SJSA1 (cell line): Measurements from ENCODE around the genes PRDM15 and C2CD2.

DNA sequence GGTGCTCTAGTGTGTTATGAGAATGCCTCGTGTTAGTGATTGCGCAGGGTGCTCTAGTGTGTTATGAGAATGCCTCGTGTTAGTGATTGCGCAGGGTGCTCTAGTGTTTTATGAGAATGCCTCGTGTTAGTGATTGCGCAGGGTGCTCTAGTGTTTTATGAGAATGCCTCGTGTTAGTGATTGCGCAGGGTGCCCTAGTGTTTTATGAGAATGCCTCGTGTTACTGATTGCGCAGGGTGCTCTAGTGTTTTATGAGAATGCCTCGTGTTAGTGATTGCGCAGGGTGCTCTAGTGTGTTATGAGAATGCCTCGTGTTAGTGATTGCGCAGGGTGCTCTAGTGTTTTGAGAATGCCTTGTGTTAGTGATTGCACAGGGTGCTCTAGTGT lies 47.2 kb upstream of the RIPK4 start:
- RAMPAGE, long total RNA = no peak

DNA sequence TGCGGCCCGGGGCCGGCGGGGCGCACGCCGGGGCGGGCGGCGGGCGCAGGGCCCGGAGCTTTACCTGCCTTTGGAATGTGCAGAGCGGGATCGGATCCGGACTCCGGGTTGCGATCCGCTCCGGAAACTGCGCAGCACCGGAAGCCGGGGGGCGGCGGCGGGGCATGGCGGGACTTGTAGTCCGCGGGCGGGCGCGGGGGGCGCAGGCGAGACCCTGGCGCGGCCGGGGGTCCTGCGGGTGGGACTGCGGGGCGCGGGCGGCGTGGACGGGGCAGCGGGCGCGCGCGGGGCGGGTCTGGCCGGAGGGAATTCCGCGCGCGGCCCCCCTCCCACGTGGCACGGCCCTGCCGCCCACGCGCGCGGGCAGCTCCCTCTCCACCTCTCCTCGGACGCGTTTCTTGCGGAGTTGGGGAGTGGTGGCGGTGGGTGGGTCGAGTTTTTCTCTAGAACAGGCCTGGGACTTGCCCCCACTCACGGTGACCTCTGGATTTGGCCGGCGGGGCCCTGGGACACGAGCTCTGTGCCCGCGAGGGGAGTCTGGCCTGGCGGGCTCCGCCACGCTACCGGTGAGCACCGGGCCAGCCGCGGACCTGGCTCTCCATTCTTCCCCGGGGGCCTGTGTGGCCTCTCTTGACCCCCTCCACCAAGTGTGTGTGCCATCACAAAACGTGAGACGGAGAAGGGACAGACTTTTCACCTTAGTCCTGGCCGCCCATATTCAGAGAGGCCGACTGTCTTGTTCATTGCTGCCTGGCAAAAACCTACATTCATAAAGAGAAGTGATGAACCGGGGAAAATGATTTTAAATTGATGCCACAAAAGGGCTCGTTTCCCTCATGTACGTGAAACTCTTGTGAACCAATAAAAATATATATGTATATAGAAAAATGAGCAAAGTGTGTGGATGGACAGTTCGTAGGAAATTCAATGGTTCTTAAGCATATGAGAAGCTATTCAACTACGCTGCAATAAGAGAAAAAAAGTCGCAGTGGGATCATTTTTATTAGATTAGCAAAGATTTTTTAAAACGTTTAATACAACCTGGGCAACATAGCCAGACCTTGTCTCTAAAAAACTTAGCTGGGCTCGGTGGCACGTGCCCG lies at the start of gene PRDM15:
PRDM15 (minus strand) TSS at position 139 of the 1,103 bp plus-strand sequence.
- RAMPAGE, long total RNA = no peak

DNA sequence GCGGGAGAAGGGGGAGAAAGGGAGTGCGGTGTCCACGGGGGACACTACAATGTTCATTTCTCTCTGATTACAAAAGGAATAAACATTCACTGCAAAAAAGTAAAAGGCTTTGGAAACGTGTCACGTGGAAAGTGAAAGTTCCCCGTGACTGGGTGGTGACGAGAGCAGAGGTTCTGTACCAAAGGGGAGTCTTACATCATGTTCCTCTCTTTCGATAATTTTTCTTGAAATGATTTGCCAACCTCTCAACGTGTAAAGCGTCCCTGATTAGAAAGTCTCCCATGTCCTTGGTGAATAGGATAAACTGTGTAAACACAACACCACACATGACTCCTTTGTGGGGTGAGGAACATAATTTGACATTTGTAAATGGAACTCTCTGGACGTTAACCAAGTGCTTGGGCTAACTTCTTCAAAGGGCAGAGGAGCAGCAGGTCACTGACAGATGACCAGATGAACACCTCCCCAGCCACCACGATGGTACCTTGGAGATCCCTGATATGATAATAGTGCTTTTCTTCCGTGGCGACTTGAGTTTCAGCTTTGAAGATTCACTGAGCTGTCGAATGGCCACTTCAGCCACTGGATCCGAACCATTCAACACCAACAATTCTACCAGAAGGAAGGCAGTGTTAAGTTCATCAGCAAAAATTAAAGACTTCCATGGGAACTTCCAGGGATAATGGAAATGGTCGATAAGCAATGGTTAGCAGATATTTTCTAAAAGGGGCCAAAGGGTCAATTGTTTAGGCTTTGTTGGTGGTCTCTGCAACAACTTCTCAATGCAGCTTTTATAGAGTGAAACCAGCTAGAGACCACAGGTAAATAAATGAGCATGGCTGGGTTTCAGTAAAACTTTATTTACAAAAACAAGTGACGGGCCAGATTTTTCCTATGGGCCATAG lies 22.2 kb upstream of the PRDM15 start:
- RAMPAGE, long total RNA = no peak

GRCh38 chr21:41948017-41948604 lies 5.7 kb downstream of the C2CD2 start:
- RAMPAGE, long total RNA = no peak

DNA sequence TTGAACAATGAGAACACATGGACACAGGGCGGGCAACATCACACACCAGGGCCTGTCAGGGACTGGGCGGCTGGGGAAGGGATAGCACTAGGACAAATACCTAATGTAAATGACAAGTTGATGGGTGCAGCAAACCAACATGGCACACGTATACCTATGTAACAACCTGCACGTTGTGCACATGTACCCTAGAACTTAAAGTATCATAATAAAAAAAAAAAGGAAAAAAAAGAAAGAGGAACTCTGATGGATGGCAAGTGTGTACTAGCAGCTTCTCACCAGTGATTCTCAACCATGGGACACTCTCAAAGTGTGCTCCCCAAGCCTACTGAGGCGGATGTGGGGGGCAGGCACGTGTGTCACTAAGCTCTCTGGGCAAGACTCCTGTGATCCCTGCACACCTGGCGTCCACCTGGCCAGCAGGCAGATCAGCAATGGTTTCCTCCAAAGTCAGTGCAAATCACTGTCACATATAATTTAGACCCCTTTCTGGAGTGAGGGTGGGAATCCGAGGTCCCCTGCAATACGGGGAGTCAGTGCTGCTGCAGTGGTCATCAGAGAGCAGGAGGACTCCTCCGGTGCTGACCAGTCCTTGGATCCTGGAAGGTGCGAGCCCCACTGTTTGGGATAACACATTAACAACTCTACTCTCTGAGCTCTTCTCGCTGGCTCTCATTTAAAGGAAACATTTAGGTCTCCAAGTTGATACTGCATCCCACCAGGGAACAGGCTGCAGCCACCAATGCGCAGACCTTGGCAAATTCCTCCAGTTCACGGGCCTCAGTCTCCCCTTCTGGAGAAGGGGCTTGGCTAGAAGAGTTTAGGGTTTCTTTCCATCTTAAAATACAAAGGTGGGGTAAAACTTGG lies 3.7 kb downstream of the C2CD2 start:
- RAMPAGE, long total RNA = no peak

DNA sequence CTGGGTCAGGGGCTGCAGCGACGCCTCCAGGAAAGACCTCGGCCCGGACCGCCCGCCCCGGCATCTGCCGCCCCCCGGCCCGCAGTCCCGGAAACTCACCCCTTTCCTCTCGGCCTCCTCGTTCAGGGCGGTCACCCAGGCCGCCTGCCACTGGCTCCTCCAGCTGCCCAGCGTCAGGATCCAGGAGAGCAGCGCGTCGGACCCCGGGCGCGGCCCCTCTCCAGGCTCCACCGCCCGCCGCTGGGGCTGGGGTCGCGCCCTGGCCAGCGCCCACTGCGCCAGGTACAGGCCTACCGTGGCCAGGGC lies 594 bp downstream of the C2CD2 start:
- RAMPAGE, long total RNA = no peak

- RAMPAGE, long total RNA = no peak
Measured at GRCh38 chr21:41953577-41954805, at the start of gene C2CD2. C2CD2 (minus strand) TSS chr21:41954018.

GRCh38 chr21:42002310-42002955 lies 7.7 kb downstream of the ZBTB21 start:
- RAMPAGE, long total RNA = no peak

- RAMPAGE, long total RNA = no peak
Measured at GRCh38 chr21:42006803-42007196, 3.4 kb downstream of the ZBTB21 start.

DNA sequence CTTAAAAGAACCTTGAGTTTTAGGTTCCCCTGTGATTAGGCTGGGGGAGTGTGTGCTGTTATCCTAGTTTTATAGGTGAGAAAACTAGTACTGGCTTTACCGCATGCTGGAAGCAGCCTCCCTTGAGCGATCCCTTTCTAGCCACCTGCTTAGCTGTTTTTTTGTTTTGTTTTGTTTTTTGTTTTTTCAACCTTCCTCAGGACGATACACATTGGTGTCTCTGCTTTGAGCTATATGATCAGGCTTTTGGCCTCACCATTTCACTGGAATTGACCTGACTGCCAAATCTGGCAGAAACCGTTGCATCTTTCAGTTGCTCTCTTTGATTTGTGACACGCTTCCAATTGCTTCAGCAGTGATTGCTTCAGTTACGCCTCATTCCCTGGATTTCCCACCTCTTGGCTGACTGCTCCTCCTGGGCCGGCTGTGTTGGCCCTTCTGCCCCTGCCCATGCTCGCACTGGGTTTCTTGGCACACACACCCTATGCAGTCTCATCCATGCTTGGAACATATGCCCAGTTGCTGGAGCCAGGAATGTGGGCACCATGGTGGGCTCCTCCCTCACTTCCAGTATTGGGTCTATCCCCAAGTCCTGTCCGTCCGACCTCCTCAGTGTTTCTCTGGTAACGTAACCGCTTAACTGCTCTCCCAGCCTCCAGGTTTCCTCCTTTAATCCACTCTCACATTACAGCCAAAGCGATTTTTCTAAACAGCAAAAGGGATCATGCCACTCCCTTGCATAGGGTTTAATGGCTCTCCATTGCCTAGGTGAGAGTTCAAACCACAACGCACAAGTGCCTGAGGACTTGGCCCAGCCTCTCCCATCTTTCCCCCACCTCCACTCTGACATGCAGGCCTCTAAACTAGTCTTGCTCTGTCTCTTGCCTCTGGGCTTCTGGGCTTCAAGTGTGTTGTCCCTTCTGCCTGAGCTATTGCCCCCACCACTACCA lies 2.2 kb upstream of the ZBTB21 start:
- RAMPAGE, long total RNA = no peak

DNA sequence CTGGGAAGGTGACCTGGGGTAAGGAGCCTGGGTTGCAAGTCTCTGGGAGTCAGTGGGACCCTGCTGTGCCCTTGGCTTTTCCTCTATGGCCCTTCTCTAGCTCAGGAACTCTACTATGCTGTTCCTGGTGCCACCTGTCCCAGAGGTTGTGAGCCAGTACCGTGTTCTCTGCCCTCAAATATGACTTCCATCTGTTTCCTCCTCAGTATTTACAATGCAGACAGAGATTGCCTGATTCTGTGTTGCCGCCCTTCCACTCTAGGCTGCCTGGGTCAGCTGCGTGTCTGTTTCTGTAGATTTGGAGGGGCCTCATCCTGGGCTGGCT lies 18.8 kb upstream of the ZBTB21 start:
- RAMPAGE, long total RNA = no peak

GRCh38 chr21:42089117-42089827 lies 18.2 kb downstream of the UMODL1 start:
- RAMPAGE, long total RNA = no peak

- RAMPAGE, long total RNA = no peak
Measured at GRCh38 chr21:42096328-42097041, 25.4 kb downstream of the UMODL1 start.

- RAMPAGE, long total RNA = no peak
Measured at GRCh38 chr21:42198758-42199363, 20.1 kb upstream of the ABCG1 start.

DNA sequence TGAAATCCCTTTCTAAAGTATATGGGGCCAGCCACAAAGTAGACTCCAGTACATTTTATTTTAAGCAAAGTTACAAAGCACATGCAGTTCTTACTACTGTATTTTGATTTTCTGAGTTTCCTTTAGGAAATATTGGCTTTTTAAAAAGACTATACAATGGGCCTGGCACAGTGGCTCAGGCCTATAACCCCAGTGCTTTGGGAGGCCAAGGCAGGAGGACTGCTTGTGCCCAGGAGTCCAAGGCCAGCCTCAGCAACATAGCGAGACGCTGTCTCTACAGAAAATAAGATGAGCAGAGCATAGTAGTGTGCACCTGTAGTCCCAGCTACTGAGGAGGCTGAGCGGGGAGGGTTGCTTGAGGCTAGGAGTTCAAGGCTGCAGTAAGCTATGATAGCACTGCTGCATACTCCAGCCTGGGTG lies 23.1 kb downstream of the ABCG1 start:
- RAMPAGE, long total RNA = no peak

DNA sequence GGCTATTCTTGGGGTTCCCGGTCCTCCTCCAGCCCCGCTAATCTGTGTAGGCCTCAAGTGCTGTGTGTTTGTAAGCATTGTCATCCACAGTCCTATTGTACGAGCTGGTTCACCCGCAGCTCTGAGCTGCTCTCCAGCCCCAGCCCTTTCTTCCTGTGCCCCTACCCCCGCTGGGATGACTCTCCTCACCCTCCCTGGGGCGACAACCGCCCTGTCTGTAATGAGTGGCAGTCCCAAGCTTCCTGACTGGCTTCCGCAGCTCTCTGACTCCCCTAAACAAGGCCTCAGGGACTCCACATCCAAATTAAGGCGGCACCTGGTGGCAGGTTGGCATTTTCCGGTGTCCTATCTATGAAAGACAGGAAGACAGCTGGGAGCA lies 45.8 kb downstream of the TFF3 start:
- RAMPAGE, long total RNA = no peak

- RAMPAGE, long total RNA = no peak
Measured at GRCh38 chr21:42276729-42277166, 38.5 kb downstream of the TFF3 start.

DNA sequence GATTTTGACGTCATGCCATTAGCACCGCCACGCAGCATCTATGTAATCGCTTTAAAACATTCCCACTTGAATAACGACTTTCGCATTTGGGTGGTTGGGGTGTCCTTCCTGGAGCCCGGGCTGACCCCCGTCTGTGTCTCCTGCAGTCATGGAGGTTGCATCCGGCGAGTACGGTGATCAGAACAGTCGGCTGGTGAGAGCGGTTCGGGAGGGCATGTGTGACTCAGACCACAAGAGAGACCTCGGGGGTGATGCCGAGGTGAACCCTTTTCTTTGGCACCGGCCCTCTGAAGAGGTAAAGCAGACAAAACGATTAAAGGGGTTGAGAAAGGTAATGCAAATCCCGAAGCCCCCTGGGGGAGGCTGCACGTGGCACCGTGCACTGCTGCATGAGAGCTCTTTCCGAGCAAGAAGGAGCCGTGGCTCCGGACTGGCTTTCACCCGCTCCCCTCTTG lies 27.4 kb downstream of the TFF3 start:
- RAMPAGE, long total RNA = no peak

DNA sequence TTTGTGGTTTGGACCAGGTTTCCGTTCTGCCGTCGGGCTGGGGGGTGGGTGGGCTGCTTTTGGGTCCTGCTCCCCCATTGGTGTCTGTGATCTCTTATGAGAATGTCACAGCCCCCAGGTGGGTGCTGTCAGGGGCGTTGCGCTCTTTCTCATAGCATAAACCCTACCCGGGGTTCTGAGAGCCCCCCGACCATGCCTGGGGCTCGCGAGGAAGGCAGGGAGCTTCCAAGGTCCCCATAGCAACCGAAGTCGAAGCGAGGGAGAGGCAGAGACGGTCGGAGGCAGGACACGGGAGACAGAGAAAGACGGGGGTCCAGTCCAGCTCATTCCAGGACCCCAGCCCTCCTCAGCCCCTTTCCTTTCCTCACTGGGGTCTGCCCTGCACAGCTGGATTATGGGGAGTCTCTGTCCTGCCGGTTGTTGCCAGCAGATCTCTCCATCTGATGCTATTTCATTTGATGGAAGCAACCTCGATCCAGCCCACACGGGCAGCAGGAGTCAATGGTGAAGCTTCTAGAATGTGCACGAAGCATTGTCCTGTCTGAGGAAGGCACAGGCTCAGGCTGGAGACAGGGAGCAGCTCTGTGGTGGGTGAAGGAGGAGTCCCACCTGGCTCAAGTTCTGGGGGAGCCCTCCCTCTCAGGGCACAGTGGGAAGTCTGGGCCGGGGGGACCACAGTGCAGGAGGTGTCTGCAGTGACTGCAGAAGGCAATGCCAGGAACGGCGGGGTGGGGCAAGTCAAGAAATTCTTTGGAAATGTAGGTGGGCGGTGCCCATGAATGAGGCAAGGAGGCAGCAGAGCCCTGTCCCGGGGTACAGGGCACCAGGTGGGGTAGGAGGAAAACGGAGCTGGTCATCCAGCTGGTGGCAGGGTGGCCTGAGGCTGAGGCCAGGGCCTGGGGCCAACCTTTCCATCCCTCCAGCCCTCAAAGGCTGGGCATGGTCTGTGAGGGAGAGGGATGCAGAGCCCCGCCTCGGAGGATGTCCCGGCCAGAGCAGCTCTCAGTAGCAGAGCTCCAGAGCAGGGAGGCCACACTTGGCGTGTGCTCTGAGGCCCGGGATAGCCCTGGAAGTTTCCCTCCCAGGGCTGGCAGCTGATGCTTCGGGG lies 5.0 kb downstream of the TFF3 start:
- RAMPAGE, long total RNA = no peak

DNA sequence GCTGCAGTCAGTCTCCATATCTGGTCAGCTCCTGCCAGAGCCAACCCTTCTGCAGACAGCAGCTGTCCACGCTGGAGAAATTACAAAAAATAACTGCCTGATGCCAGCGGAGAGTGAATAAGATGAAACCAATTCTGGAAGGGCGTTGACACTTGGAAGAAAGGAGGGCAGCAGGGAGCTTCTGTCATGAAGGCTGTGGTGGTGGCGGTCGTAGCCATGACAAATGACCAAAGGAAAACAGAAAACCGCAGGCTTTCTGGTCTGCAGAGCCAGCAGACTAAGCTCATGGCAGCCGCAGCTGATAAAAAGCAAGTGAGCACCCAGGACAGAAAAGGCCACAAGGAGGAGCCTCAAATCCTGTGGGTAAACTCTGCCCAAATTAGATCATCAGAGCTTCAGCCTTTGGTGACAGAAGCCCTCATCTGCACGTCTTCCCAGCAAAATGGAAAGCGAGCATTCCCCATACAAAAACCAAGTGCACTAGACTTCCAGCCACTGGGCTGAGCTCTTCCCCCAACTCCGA lies 28.8 kb downstream of the RSPH1 start:
- RAMPAGE, long total RNA = no peak